ENCODE results near the gene TFG.

- PRO-cap, result no peak
Measured at GRCh38 chr3:98797057-98798109, 34.2 kb downstream of the ST3GAL6 start.

GRCh38 chr3:98811156-98811454, 48.0 kb downstream of the ST3GAL6 start:
- PRO-cap, result no peak

DNA sequence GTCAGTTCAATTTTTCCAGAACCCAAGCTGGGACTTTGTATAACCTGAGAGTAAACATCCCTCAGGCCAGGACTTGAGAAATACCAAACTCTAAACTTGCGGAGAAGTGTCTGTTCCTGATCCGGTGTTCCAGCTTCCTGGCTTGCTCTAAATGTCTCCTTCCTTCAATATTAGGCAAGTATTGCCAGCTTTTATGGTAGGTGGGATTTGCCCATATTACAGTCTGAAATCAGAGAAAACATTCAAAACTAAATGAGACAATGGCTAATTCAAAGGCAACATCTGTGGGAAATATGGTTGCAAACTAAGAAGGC, 88.4 kb upstream of the COL8A1 start:
- PRO-cap, result no peak

DNA sequence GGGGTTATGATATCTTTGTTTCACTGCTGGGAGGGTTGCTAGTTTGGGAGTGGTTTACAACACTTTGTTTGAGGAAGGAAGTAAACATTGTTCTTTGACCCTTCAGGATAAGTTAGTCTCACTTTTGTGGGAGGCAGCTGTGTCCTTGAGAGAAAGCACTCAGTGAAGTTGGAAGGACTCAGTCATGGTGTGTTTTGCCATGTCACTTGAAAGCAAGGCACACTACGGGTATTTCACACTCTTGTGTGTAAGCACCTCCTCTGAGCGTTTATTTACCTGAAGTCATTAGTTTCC, 103.3 kb downstream of the CMSS1 start:
- PRO-cap, result no peak

DNA sequence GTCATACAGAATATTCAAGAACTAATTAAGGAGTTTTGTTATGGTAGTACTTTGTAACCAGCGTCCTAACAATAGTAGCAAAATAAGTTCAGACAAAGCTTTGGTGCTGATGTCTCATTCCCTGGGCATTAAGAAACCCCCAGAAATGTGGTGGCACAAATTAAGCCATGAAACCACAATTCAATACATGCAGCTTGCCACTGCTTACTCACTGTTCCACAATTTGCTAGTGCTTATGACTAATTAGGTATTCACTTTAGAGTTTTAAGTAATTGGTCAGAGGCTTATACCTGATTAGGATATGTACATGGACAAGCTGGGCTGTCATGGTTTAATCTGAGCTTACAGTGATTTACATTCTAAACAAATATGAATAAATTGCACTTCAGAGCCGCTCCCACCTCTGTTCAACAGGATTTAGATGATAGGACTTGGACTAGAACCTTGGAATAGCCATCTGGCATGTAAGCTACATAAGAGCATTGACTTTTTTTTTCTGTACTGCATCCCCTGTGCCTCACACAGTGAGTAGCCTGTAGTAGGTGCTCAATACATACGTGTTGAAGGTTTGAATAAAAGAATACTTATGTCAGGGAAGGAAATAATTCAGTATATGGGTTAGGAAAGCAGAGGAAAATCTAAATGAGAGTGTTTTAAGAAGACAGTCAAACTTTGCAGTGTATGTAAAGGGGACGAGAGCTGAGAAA, 9.0 kb downstream of the TBC1D23 start:
- PRO-cap, result no peak

DNA sequence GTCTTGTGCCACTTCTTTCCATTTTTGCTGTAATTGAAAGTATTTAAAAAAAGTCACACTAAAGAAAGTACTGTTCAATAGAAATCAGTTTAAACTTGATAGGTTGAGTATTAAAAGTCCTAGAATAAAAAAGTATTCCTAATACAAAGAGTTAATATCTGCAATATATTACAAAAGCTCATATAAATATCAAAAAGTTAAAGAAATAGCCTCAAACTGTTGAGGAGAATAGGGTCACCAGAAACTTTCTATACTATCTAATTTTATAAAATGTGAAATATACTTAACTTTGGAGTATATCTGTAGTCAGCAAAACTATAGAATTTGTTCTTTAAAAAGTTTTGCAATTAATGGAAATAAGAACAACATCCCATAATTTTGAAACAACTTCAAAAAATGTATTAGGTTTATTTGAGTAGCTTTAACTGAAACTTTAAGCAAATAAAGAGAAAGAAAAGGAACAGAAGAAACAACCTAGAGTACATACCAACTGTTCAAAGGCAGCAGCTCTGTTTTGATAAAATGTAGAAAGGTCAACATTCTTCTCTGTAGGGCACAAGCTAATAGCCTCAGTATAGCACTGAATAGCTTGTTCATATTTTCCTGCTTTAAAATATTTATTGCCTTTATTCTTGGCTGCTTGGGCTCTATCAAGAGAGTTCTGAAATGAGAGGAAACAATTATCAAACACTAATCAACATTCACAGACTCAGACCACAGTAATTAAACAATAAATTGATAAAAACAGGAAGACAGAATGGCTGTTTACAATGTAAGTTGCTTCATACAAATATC, 14.4 kb downstream of the TOMM70 start:
- PRO-cap, result no peak

- PRO-cap, result no peak
Measured at GRCh38 chr3:100546327-100546729, 53.9 kb downstream of the TMEM45A start.

DNA sequence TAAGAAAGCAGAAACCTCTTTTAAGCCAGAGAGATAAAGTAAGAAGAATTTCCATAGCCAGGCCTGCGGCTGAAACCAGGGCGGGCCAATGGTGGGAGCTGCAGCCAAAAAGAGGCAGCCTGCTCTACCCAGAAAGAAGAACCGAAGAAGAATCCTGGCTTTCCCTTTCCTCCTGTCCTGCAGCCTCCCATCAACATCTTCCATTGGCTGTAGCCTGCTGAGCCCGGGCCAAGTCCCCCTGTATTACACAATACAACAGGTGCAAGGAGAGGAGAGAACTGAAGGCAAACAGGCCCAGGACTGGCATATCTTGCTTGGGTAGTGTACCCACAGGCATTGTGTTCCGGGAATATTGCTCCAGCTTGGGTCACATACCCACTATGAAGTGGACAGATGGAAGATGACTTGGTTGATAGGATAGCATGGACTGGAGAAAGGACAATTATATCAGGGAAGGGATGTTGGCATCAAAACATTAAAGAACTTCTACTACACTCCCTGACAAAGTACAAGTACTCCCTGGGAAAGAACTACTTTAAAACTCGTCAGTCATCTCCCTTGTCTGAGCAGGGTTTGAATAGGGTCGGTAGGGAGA, 11.4 kb upstream of the TFG start:
- PRO-cap, result no peak

- PRO-cap, result bidirectional peak, plus-strand start at chr3:100709574, minus-strand start at chr3:100709216; unidirectional peak, plus-strand start at chr3:100709677
Measured at GRCh38 chr3:100709057-100709748, at the start of gene TFG. Gene TFG (plus strand): TSS chr3:100709494.

GRCh38 chr3:100711658-100713033, 2.9 kb downstream of the TFG start:
- PRO-cap, result no peak

- PRO-cap, result no peak
Measured at GRCh38 chr3:100735346-100736119, 26.2 kb downstream of the TFG start.

DNA sequence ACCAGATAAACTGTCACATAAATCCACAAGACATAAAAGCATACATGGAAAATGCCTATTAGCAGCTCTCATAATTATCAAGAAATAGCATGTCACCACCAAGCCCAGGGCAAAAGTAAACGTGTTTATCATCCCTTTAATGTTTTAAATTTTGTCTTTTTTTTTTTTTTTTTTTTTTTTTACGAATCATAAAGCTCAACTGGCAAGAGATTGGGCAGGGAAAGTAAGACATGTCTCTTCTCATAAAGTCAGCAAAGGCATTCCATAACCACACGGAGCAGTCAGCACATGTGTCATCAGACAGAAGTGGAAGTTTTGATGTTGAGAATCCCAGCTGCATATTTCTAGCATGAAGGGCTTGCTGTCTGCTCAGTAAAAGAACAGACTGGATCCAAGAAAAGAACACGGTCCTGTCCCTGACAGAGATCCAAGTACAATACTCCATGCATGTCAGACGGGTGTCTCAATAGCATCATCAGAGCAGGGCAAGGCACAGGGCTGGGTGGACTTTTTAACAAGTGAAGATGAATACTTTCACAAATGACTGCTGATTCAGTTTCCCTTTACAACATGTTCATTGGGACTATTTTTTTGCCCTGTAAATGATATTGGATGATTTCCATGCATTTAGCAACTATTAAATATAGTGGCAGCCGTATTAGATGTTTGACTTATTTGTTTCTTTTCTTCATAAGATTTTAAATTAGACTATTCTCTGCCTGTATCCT, 38.2 kb downstream of the ABI3BP start:
- PRO-cap, result no peak

DNA sequence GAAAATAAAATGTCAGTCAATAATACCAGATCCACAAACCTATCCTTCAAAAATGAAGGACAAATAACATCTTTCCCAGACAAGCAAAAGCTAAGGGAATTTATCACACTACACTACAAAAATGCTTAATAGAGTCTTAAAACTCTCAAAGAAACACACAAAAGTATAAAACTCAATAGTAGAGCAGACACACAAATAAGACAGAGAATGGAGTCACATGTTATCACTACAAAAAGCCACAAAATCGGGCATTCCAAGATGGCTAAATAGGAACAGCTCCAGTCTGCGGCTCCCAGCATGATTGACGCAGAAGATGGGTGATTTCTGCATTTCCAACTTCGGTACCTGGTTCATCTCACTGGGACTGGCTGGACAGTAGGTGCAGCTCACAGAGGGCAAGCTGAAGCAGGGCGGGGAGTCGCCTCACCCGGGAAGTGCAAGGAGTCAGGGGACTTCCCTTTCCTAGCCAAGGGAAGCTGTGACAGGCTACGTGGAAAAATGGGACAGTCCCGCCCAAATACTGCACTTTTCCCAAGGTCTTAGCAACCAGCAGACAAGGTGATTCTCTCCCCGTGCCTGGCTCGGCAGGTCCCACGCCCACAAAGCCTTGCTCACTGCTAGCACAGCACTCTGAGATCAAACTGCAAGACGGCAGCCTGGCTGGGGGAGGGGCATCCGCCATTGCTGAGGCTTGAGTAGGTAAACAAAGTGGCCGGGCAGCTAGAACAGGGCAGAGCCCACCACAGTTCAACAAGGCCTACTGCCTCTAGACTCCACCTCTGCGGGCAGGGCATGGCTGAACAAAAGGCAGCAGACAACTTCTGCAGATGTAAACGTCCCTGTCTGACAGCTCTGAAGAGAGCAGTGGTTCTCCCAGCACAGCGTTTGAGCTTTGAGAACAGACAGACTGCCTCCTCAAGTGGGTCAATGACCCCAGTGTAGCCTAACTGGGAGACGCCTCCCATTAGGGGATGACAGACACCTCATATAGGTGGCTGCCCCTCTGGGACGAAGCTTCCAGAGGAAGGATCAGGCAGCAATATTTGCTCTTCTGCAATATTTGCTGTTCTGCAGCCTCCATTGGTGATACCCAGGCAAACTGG, 46.2 kb downstream of the SENP7 start:
- PRO-cap, result no peak

DNA sequence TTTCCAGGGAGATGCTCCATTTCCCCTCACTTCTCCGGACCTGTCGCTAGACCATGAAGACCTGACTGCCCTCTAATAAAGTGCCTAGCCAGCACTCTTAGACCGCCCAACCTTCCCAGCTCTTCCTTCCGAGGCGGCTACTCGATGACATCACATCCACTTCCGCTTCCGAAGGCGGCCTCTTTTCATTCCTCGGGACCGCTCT, 165 bp upstream of the PCNP start:
- PRO-cap, result bidirectional peak, plus-strand start outside the sequence, minus-strand start at position 123 of the sequence

DNA sequence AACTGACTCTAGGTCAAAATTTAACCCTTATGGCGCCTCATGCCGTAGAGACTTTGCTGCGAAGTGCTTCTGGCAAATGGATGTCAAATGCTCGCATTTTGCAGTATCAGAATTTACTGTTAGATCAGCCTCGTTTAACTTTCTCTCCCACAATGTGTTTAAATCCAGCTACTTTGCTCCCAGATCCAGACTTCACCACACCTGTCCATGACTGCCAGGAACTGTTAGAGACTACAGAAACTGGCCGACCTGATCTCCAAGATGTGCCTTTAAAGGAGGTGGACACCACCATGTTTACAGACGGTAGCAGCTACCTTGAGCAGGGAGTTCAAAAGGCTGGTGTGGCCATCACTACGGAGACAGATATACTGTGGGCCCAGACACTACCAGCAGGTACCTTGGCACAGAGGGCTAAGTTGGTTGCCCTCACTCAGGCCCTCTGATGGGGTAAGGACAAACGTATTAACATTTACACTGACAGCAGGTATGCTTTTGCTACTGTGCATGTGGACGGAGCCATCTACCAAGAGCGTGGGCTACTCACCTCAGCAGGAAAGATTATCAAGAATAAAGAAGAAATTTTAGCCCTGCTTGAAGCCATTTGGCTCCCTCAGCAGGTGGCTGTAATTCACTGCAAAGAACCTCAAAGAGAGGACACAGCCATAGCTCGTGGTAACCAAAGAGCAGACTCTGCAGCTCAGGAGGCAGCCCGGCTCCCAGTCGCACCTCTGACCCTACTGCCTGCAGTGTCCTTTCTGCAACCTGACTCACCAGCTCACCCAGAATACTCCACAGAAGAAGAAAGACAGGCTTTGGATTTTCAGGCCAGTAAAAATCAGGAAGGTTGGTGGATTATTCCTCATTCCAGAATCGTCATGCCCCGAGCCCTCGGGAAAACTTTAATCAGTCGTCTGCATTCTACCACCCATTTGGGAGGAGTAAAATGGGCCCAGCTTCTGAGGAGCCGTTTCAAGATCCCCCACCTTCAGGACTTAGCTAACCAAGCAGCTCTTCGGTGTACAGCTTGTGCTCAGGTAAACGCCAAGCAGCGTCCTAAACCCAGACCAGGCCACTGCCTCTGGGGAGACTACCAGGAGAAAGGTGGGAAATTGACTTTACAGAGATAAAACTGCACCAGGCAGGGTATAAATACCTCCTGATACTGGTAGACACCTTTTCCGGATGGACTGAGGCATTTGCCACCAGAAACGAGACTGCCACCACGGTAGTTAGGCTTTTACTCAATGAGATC, 38.8 kb downstream of the ZBTB11 start:
- PRO-cap, result no peak

DNA sequence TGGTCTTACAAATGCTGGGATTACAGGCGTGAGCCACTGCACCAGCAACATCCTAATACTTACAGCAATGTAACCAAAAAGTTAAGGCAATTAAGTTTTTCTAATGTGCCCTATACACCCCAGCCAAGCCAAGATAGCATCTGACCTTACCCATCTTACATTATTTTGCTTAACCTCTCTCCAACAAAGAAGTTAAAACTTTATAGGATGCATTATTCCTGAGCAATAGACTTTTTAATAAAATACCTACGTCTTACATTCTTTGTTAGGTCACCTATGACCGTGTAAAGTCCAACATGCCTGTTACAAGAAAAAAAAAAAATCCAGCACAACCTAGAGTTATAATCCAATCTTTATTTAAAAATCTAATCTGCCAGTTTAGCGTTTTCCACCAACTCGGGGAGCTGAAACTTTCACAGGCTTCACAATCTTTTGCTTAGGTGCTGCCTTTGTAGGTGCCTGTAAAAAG, 3.9 kb upstream of the ZBTB11 start:
- PRO-cap, result no peak

- PRO-cap, result no peak
Measured at GRCh38 chr3:101691958-101692356, 5.4 kb upstream of the RPL24 start.

DNA sequence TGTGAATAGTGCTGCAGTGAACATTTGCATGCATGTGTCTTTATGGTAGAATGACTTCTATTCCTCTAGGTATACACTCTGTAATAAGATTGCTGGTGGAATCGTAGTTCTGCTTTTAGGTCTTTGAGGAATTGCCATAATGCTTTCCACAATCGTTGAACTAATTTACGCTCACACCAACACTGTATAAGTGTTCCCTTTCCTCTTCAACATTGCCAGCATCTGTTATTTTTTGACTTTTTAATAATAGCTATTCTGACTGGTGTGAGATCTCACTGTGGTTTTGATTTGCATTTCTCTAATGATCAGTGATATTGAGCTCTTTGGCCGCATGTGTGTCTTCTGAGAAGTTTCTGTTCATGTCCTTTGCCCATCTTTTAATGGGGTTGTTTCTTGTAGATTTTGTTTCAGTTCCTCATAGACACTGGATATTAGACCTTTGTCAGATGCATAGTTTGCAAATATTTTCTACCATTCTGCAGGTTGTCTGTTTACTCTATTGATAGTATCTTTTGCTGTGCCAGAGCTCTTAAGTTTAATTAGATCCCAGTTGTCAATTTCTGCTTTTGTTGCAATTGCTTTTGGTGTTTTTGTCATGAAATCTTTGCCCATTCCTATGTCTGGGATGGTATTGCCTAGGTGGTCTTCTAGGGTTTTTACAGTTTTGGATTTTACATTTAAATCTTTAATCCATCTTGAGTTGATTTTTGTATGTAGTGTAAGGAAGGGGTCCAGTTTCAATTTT, 12.9 kb downstream of the NXPE3 start:
- PRO-cap, result no peak

- PRO-cap, result no peak
Measured at GRCh38 chr3:101848380-101848691, 978 bp upstream of the NFKBIZ start.

DNA sequence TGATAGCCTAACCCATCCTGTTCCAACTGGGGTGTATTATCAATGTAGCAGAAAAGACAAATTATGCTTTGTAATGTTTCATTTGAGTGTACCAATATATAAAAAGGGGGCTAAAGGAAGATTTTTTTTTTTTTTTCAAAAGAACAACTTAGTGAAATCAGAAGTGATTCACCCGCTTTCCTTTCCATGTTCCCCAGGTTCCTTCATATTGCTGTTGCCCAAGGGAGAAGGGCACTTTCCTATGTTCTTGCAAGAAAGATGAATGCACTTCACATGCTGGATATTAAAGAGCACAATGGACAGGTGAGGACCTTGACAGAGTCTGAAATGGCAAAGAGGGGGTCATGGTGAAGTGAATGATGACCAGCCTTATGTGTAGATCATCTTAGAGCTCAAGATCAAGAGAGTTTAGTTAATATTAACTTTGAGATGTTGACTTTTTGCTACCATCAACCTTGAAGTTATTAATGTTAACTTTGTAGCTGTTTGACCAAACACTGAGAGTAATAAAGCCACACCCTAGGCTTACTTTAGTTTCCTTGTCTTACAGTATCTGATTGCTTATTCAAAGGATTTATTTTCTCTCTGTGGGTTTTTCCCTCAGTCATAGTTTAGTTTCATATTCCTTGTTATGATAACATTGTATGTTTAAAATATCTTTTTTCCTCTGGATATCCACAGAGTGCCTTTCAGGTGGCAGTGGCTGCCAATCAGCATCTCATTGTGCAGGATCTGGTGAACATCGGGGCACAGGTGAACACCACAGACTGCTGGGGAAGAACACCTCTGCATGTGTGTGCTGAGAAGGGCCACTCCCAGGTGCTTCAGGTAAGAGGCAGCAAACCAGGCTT, 5.3 kb downstream of the NFKBIZ start:
- PRO-cap, result no peak

Data from neutrophil (primary cell).